M059J (cell line): ENCODE data around the gene AIRE.

DNA sequence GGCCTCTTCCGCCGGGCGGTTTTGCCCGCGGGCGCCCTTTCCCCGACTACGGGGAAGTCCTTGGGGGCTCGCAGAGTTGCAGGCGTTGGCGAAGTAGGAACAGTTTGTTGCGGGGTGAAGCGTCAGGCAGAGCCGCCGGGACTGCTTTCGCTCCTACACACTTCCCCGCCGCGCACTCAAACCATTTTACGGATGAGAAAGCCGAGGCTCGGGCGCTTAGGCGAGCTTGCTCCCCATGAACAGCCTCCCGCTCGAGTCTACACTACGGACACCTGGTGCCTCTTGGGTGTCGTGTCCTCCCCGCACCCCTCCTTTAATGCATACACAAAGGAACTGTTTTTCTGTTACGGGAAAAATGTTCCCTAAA is 799 bp downstream of the TRAPPC10 start:
- RAMPAGE, long total RNA: no peak

DNA sequence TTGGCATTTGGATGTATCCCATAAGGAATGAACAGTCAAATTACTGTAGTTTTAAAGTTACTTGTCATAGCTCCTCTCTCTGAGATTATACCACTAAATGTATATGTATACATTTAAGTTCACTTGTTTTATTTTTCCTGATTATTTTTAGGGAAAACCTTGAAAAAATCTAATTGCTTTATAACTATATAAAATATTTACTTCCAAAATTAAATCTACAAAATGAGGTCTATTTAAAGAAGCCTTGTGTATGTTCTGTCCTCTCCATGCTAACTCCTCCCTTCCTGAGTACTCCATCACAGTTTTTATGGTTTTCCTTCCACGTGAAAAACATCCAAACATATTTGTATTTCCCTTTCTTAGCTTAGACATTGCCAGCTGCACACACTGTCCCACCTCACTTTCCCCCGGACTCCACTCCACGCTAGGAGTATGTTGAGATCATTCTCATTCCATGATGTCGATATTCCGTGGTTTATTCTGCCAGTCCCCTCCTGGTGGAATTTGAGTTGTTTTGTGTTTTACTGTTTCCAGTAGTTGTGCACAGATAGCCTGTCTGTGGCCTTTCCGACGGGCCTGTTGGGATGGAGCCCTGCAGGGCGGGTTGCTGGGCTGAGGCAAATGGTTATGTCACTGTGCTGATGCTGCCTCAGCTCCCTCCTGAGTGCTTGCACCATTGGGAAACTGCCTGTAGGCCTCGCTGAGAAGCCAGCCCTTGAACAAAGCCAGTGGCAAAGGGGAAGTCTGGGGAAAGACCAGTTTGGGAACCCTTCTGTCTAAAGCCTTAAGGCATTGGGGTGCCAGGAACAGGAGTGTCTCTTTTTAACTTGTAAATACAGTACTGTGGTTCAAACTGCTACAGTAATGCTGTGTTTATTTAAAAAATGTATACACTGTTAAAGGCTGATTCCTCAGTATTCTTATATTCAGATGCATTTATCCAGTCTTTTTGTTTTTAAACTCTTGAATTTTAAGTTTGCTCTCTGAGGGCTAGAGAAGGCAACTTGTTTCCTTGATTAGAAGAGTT is 12.8 kb downstream of the TRAPPC10 start:
- RAMPAGE, long total RNA: no peak

DNA sequence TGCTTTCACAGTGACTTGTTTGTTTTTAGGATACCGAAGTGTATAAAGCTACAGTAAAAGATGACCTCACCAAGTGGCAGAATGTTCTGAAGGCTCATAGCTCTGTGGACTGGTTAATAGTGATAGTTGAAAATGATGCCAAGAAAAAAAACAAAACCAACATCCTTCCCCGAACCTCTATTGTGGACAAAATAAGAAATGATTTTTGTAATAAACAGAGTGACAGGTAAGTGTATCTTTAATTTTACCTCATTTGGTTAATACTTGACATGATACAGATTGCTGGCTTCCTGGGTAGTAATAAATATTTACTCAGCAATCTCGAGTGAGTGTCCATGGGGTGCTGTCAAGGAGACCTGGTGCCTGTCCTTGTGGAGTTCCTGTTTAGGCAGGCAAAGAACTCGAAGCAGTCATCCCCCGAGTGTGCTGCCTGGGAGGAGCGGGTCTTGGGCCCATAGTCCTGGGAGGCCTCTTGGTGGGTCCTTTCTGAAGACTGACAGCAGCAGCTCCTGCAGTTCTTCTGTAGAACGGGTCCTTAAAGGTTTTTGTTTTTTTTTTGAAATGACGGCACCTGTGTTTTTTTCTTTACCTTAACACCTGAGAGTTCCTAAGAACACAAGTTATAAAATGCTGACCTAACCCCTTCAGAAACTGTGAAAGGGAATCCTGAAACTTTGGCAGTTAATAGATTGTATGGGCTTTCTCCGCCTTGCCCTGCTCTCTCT is 40.3 kb downstream of the TRAPPC10 start:
- RAMPAGE, long total RNA: no peak

- RAMPAGE, long total RNA: no peak
These were observed 23.4 kb upstream of the PWP2 start for GRCh38 chr21:44083443-44084464.

- RAMPAGE, long total RNA: no peak
These were observed 17.7 kb upstream of the PWP2 start for GRCh38 chr21:44089134-44090210.

- RAMPAGE, long total RNA: no peak
These were observed 26.2 kb downstream of the GATD3 start for GRCh38 chr21:44159562-44160251.

GRCh38 chr21:44285640-44286348 is at the start of gene AIRE:
AIRE (plus strand) TSS chr21:44285876.
- RAMPAGE, long total RNA: no peak

DNA sequence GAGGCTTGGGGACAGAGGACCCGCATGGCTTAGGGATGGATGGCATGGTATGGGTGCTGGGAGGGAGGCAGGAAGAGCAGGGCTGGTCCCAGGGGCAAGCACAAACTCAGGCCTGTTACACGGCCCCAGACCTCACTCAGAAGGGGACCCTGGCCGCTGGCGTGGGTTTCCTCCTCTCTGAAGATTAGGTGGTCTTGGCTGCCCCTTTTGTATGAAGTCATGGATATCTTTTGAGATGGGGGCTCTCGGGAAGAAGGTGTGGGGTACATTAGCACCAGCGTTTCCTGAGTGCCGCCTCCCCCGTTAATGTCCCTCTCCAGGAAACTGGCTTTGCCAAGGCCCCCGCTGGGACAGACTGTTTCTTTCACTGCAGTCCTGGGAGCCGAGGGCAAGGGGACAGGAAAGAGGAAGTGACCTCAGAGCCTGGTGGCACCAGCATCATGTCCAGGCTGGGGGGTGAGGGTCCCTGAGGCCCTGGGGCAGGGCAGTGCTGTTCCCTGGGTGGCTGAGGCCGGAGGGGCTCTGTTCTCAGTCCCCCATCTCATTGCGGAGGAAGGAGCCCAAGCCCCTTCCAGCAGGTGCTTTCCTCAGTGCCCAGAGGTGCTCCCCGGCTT is 5.7 kb downstream of the PFKL start:
- RAMPAGE, long total RNA: no peak

GRCh38 chr21:44406553-44406823 is 48.8 kb upstream of the LRRC3 start:
- RAMPAGE, long total RNA: no peak

GRCh38 chr21:44455656-44456287 is 462 bp downstream of the LRRC3 start:
- RAMPAGE, long total RNA: no peak

DNA sequence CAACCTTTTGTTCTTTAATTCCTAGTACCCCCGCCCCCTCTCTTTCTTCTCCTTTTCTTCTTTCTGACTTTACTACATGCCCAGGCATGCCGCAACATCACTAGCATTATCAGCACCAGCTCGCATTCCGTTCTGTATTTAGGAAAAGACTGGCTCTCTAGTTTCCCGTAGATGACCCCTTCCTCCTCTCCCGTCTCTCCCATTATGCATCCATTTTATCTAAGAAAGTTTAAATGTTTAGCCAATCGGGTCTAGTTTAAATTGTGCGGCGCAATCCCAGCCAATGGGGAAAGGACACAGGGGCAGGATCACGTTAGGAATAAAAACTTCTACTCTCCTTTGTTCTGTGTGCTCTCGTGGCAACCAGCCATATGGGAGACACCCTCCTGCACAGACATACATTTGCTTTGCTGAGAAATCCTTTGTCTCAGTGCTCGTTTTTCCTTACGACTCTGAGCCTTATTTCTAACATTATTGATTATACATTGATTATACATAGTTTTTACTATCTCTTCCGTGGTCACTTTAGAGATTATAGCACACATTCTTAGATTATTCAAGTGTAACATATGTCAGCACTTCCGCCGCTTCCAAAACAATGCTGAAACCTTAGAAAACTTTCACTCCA is 2.2 kb upstream of the KRTAP10-7 start:
- RAMPAGE, long total RNA: no peak

DNA sequence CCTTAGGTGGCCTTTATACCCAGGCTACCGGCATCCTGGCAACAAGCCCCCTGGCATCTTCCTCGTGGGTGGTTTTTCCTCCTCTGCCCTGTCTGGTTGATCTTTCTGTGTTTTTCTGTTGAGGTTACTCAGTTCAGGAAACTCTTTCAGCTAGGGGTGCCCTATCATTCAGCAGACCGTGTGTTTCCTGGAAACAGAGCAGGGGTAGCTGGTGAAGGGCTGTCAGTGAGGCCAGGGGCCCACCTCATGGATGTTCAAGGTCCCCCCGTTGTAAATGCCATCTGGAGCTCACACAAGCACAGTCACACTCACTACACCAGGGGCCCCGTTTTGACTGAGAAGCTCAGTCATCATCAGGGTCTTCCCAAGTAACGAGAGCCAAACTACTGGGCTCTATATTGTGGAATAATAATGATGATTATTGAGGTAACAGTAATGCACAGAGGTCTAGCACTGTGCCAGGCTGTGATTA is 248 bp upstream of the KRTAP12-4 start:
- RAMPAGE, long total RNA: no peak

GRCh38 chr21:44849373-44850088 is 24.0 kb downstream of the PTTG1IP start:
- RAMPAGE, long total RNA: no peak

- RAMPAGE, long total RNA: no peak
These were observed 6.9 kb downstream of the PTTG1IP start for GRCh38 chr21:44866338-44867244.

GRCh38 chr21:44873955-44874267 is 421 bp upstream of the PTTG1IP start:
- RAMPAGE, long total RNA: no peak

GRCh38 chr21:44894042-44894497 is 20.6 kb upstream of the PTTG1IP start:
- RAMPAGE, long total RNA: no peak

GRCh38 chr21:45056352-45056881 is 18.0 kb upstream of the ADARB1 start:
- RAMPAGE, long total RNA: no peak

- RAMPAGE, long total RNA: no peak
These were observed 10.4 kb upstream of the ADARB1 start for GRCh38 chr21:45063978-45064326.

GRCh38 chr21:45073265-45074008 is 943 bp upstream of the ADARB1 start:
- RAMPAGE, long total RNA: no peak

- RAMPAGE, long total RNA: no peak
These were observed 496 bp downstream of the ADARB1 start for GRCh38 chr21:45074930-45075222.